ENCODE data around the genes CDK4 and AVIL.

GRCh38 chr12:57617938-57618265 lies 6.7 kb downstream of the ARHGEF25 start:
- RRBS: no CpG with 5 or more reads among the region's 9 CpGs

DNA sequence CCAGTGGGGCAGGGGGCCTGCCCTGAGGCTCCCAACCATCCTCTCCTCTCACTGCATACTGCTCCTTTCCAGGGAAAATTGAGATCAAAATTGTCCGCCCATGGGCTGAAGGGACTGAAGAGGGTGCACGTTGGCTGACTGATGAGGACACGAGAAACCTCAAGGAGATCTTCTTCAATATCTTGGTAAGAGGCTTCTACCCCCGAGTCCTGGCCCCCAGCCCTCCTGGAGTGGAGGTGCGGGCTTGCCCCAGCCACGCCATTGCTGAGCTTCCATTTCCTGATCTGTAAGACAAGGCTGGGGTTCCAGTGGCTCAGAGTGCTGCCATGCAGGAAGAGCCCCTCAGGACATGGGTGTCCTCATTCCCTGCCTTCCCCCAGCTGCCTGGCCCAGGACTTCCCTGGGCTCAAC lies 18.2 kb downstream of the AGAP2 start:
- RRBS: no CpG with 5 or more reads among the region's 6 CpGs

- RRBS: no CpG with 5 or more reads among the region's 9 CpGs
Measured at GRCh38 chr12:57722888-57723521, 15.5 kb downstream of the AGAP2 start.

DNA sequence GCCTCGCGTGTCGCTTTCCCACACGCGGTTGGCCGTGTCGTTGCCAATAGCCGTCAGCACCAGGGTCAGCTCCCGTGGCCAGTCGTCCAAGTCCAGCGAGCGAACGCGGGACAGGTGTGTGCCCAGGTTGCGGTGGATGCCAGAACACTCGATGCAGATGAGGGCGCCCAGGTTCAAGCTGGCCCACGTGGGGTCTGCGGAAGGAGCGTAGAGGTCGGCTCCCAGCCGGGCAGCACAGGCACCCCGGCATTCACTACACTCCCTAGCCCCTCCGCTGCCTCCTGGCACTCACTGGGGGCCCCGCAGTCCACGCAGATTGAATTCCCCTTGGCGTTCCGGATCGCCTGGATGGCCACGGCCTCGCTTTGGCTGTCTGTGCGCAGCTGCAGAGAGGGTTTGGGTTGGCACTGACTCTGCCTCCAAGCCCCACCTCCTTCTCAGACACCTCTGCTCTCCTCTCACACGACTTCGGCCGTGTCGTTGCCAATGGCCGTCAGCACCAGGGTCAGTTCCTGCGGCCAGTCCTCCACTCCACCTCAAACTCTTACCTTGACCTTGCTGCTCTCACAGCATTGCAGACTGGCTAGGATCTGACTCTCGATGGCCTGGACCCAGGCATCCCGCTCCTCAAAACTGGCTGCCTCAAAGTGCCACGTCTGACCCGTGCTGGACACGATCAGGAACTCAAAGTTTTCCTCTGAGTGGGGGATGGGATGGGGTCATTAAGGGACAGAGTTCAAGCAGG lies 11.0 kb downstream of the AGAP2 start:
- RRBS: 28% methylated on average over 5 of the region's 43 CpGs

DNA sequence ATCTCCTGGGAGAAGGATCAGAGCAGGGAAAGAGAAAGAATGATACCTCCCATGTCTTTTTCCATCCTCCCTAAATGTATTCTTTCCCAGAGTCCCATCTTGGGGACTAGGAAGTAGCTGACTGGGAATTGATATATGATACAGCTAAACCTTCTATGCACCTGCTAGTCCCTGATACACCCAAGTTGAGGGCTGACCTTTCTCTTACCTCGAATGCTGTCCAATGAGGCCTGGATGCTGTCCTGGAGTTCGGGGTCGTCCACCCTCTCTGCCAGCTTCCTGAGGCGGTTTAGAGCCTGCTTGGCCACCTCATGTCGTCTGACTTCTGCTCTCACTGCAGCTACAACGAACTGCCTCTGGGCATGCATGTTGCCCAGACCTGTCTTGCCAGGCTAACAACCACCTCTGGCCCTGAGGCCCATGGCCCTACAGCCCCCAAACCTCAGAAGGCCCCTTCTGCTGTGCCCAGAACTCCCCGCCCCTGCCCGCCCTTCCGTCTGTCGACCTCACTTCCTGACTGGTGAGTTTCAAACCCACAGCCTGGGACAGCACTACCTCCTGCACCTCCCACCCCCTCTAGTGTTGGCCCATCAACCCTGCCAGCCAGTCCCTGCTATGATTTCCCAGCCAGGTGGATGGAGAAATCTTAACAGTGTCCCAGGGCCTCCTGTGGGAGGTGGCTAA lies 3.0 kb upstream of the TSPAN31 start:
- RRBS: no CpG with 5 or more reads among the region's 10 CpGs

DNA sequence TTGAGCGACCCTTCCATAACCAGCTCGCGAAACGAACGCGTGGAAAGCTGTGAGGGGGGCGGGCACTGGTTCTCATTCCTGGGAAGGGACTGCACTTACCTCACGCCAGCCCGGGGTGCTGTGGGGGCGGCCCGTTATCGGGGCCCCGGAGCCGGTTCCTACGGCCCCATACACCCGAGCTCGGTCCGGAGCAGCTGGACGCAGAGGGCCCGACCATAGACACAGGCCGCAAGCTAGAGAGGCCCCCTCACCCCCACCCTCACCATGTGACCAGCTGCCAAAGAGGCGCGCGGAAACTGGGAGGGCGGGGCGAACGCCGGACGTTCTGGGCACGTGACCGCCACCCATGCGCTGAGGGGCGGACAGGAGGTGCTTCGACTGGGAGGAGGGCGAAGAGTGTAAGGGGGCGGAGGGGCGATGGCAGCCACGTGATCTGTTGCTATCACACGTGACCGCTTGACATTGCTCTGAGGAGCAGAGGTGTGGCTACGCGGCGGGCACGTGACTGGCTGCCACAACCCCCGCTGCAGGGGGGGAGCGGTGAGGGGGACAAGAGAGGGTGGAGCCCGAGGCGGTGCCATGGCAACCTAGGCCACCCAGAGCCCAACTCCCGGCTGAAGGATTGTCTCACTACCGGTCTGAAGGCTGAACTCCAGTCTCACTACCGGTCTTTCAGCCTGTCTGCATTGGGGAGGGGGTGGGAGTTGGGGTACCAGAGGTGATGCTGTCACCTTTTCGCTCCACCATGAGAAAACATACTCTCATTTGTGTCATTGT lies at the start of gene CDK4:
Gene CDK4, minus strand, starts transcription at position 235 of the 777 bp plus-strand sequence.
- RRBS: no CpG with 5 or more reads among the region's 52 CpGs

GRCh38 chr12:57764684-57765000 lies 2.2 kb downstream of the CYP27B1 start:
- RRBS: 5% methylated on average over 4 of the region's 17 CpGs

DNA sequence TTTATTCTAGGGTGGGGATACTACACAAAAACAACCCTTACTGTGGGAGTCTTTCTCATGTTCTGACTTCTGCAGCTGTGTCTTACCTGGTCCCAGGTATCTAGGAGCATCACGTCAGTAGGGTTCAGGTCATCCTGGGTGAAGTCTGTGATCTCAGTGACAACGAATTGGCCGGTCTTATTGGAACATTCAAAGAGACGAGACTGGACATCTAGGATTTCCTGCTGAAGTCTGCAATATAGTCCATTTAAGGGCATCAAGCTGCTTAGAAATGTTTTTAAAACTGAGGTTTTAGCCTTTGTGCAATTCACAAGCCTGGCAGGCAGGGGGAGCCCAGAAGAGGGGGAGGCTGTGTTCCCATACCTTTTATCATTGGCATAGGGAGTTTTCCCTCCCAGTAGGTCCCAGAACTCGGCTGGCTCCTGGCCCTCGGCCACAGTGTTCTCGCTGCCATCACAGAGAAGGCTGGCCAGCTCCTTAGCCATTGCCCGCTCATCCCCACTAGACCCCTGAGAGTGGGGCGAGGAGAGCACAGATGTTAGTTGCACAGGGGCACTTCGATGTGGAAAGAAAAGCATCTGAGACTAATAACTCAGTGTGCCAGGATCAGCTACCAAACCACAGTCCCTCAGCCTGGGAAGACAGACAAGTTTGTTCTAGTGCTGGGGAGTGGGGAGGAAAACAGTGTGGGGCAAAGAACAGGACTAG lies 15.2 kb downstream of the AVIL start:
- RRBS: no CpG with 5 or more reads among the region's 10 CpGs

DNA sequence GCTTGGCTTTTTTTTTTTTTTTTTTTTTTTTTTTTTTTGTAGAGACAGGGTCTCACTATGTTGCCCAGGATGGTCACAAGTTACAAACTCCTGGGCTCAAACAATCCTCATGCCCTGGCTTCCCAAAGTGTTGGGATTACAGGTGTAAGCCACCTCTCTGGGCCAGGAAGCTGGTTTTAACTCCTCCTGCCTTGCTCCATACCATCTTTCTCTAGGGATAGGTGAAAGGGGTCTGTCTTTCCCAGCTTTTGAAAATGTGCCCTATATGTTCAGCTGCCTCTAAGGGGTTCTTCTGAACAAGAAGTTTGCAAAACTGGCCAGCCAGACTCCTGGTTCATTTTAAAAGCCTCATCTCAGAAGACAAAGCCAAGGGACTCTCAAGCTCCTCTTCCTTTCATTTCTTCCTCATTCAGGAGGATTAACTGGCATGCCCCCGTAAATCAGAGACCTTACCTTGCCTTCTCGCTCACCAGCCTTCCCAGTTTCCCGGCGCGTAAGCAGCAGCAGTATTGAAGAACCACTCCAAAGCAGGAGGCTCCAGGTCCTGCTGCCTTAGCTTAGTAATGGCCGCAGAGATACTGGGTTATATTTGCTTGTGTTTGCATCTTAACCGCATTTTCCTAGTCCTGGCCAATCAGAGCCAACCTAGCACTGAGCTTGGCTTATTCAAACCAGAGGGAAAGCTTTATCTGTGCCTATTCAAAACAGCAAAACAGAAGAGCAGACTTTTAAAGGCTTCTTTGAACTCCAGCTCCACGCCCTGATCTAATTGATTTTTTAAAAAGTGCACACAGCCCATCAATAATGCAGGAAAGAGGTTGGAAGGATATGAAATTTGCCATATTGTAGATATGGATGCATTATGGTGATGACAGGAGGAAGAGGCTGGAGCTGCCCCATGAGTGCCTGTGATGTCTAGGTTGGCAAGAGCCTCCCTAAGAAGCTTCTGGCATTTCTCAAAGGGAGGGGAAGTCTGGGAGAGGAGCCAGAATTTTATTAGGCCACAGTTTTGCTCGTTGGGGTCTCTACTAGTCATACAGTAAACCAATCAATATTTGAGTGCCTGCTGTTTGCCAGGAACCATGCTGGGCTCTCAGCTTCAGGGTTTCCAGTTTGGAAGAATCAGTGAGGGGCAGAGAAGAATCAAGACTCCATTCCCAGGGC lies at the start of gene AVIL:
Gene AVIL, minus strand, starts transcription at position 559 of the 1,164 bp plus-strand sequence.
- RRBS: no CpG with 5 or more reads among the region's 9 CpGs

DNA sequence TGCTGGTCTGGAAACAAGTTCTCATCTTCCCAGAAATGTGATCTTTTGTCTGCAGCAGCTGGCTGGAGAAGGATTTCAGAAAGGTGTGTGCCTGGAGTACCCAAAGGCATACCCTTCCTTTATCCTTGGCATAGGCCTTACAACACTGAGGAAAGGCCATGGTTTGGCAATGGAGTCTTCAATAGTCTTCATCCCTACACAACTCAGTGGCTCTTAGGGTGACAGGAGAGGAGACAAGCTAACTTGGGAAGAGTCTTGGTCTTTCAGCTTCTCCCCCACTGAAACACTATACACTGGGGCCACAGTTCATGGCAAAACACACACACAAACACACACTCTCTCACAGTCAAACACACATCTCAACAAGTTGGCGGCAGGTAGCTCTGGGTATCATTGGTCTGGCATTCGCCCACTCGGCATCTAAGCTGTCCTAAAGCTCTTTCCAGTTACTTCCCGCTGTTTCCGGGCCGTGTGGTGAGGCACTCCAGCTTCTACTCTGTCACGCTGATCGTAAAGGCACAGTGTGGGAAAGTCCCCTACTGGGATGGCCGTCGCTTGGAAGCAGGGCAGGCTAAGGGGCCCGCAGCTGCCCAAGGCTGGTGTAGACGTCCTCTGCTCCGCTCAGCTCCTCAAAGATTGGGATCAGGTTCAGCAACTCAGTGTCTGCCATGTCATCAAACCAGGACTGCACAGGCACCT lies 4.6 kb upstream of the AVIL start:
- RRBS: no CpG with 5 or more reads among the region's 13 CpGs

DNA sequence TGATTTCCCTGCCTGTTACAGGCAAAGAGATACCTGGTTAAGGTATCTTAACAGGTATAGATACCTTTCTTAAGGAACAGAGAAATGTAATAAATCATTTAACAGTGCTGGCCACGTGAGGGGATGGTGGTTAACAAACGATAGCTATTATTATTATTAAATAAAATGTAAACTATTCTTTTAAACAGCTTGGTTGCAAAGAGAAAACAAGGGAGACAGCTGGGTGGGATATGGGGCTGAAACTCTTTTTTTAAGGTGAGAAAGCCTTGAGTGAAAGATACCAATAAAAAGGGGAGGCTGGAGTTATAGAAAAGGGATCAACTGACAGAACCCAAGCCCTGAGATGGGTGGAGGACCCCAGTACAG lies 7.4 kb upstream of the AVIL start:
- RRBS: no CpG with 5 or more reads among the region's 2 CpGs

- RRBS: no CpG with 5 or more reads among the region's 7 CpGs
Measured at GRCh38 chr12:57934248-57935327, 6.8 kb upstream of the ATP23 start.

GRCh38 chr12:59595667-59595966 lies 212 bp upstream of the SLC16A7 start:
- RRBS: no CpG with 5 or more reads among the region's 11 CpGs

DNA sequence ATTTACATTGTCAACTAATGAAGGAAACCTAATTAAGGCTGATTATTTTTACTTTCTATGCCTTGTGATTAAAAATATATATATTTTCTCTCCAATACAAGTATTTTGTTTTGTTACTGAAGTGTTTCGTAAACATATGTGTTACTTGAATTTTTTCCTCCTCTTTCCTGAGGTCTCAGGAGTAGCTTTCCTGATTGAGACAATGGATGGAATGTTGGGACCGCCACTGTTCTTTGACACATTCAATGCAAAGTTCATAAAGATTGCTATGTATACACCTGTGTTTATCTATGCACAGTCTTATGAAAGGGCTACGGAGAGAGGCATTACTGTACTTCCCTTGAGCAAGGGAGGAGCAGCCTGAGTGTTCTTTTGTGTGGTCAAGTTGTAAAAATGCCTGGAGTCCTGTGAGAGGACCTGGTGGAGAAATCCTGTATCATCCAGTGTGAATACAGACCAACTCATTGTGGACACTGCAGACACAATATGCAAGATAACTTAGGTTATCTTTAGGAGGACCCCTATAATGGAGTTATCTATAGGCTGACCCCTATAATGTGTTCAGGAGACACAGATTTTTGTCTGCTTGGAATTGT lies 1.2 kb downstream of the SRGAP1 start:
- RRBS: no CpG with 5 or more reads among the region's 3 CpGs

GRCh38 chr12:64083277-64083713 lies 138.8 kb downstream of the KICS2 start:
- RRBS: no CpG with 5 or more reads among the region's 5 CpGs

DNA sequence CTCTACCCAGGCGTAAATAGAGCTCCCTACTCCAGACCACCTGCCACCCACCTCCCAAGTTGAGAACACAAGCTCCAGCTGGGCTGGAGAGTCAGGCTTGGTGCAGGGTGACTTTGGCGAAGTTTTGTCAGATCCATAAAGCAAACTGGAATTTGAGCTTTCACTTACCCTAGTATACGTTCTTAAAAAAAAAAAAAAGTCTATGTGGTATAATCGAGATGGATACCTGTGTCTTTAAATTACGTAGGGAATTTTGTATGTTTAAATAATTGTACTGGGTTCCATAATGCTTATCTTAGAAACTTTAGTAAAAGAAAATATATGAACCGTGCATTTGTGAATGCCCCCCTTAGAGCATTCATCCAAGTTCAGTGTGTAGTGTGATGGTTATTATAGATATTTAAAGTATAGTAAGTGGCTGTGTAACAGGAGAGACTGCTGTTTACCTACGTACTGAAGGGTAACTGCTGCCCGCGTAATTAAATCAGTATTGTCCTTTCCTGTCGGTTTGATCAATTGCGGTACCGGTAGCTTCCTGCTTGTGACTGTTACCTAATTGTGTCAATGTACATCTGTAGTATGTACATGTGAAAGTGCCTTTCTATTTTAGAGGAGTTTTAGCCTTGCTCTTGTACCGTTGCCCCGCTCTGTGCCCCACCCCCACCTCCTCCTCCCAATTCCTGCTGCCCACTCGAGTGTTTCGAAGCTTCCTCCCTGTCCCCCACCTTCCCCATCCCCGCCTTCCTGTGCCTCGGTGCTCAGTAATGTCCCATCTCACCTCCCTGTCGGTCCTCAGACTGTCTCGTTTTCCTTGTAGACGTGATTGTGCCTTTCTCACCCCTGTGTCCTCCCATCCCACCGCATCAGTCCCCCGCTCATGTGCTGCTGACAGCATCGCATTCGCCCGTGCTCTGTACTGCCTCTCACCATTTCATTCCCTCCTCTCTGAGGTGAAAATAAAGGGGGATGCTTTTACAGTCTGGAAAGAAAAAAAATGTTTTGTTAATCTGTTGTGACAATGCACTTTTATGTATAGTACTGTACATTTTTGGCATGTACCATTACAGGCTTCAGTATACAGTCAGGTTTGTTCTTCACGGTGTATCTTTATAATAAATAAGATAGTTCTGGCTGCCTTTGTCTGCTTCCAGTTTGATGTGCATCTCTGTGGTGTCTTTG lies 75.0 kb downstream of the KICS2 start:
- RRBS: no CpG with 5 or more reads among the region's 27 CpGs

- RRBS: 48% methylated on average over 6 of the region's 37 CpGs
Measured at GRCh38 chr12:64543115-64543526, 67.2 kb upstream of the RASSF3 start.

DNA sequence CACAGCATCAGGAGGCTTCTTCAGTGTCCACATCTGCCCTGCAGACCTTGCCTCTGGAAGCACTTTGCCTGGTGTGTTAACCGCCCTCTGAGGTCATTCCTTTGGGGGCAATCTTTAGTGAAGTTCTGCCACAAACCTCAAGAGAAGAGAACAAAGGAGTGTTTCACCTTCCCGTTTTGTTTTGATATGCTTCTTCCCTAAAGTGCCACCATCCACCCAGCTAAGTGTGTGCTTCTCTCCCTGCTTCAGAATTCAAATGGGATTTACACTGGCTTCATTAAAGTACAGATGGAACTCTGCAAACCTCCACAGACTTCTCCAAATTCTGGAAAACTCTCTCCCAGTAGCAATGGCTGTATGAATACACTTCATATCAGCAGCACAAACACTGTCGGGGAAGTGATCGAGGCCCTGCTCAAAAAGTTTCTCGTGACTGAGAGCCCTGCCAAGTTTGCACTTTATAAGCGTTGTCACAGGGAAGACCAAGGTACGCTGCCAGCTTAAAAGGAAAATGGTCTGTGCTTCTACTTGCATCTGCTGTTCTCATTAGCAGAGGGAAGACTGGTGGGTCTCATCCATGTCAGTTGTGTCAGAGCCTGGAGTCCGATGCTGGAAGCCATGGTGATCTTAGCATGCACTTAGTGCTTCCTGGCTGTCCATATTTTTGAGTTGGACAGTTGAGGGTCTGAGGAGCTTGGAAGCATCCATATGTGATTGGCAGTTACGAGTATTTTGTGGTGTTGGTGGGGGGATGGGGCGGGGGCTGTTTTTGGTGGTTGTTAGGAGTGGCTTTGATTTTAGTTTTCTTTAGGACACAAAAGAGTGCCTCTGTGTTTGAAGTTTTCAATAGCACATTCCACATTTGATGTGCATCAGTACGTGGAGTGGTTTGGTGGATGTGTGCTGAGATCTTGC lies 71.0 kb downstream of the GNS start:
- RRBS: no CpG with 5 or more reads among the region's 11 CpGs

DNA sequence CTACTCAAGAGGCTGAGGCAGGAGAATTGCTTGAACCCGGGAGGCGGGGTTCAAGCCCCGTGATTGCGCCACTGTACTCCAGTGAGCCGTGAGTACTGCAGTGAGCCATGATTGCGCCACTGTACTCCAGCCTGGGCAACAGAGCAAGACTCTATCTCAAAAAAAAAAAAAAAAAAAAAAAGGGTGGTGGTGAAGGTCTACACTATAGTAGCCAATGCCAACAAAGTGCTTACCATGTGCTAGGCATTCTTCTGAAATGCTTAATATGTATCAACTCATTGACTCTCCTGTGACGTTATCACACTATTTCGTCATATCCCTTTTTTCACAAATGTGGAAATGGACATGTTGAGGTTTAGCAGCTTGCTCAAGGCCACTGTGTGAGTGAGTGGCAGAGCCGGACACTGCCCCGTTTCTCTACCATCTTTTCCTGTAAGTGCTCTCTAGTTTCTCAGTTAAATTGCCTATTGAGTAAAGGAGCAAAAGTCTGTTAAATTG lies 59.5 kb downstream of the GNS start:
- RRBS: no CpG with 5 or more reads among the region's 10 CpGs

All from UCH-1 (cell line).